Osteoblast (primary cell): Measurements from ENCODE around the gene MME.

DNA sequence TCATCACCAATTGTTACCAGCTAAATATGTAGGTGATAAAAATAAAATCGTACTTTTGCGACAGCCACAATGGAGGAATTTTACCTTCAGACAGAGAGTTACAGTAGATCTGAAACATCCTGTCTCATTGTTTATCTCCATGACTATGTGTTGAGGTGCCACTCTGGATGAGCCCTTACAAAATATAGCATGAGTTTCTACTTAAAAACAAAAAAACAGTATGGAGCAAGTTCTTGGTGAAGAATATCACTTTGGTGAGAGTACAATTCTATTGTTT, 462.6 kb downstream of the RAP2B start:
- CAGE, long polyA plus RNA: no peak
- RRBS: no CpG with 5 or more reads among the region's 2 CpGs

DNA sequence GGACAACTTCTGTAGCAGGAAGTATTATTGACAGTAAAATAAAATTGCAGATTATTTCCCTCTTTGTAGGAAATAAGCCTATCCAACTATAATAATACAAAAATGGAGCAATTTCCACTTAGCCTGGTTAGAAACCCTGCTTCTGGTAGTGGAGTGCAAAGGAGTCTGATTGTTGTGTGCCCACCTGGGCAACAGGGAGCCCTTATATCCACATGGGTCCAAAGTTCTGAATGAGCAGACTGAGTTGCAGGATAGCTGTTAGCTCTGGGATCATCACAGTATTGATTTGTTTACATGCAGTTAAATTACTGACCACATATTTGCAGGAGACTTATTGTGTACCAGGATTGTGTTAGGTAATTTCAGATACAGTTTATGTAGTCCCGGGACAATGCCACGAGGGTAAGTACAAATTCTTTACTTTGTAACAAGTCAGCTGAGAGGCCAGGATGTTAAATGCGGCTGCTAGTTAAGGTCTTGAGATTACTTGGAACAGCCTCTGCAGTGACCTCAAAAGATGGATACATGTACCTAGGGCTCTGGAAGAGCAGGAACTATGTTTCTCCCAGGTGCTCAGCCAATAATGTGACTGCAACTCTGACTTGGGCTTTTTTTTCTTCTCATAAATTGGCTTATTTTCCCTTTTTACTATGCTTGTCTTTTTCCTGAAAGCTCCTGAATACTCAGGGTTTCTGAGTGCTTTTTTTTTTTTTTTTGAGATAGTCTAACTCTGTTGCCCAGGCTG, 18.9 kb downstream of the ARHGEF26 start:
- CAGE, long polyA plus RNA: no peak
- RRBS: no CpG with 5 or more reads among the region's 3 CpGs

DNA sequence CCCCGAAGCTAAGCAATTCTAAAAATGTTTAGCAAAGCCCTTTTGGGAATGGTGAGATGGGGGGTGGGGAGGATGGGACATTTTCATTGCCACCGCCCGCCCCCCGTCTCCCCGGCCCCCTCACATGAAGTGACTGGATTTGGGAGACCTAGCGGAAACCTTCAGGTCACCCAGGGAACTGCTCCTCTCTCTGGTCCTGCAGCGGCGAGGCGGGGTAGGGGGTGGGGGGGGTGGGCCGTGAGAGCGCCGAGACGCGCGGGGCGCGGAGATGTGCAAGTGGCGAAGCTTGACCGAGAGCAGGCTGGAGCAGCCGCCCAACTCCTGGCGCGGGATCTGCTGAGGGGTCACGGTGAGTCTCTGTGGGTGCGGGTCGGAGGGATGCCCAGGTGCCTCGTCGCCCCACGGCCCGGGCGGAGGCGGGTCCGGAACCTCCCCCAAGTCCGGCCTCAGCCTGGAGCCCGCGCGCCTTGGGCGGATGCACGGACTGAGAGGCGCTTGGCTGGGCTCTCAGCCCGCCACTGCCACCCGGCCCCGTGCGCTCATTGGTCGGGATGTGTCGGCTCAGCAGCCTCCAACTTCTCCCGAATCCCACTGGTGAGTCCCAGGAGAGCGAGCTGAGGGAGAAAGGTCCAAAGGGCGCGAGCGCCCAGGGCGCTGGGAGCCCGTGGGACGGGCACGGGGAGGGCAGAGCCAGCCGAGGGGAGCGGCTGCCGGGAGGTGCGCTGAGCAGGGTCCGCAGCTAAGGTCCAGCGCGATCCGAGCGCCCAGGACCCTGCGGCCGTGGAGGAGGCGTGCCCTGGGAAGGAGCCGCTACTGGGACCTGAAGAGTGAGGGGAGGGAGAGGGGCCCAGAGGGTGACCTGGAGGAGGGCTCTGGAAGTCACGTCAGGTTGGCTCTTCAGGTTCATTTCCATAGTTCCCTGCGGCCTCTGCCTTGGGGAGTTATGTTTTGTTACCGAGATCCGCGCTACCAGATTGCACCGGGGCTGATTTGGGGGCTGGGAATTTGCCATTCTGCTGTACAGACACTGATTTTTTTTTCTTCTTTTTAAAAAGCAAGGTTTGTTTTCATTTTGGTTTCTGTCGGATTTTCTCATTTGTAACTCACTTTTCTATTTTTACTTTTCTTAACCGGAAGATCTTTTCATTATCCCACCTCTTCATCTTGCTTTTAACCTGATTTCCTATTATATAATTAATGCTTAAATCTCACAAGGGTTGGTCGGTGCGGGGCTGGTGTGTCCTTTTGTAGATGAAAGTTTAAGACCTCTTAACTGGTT, at the start of gene MME:
TSS of gene MME (plus strand) at position 912 of the 1,279 bp plus-strand sequence.
- CAGE, long polyA plus RNA: no peak
- RRBS: 1% methylated on average over 8 of the region's 77 CpGs

DNA sequence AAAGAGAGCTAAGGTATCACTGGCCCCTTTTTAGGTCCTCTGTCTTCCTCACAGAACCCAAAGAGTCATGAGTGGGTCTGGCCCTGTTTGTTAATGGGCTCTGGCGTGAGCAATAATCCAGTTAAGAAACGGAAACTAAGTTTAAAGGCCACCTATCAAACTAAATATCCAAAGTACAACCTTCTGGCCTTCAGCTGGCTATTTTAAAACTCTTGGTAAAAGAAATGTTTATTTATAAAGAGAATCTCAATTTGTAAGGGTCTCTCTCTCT, 71.0 kb upstream of the STRIT1 start:
- CAGE, long polyA plus RNA: no peak
- RRBS: no CpG with 5 or more reads among the region's 2 CpGs

GRCh38 chr3:155853078-155853730, 1.0 kb downstream of the SLC33A1 start:
- CAGE, long polyA plus RNA: no peak
- RRBS: no CpG with 5 or more reads among the region's 24 CpGs

DNA sequence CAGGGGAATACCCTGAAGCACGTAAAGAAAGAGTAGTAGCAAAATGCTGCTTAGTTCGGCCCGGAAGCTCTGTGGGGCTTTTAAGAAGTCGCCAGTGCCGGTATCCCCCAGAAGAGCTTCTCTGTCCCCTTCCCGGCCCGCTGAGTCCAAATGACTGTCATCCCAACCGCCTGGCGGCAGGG, 605 bp downstream of the SLC33A1 start:
- CAGE, long polyA plus RNA: no peak
- RRBS: 2% methylated on average over 3 of the region's 9 CpGs

DNA sequence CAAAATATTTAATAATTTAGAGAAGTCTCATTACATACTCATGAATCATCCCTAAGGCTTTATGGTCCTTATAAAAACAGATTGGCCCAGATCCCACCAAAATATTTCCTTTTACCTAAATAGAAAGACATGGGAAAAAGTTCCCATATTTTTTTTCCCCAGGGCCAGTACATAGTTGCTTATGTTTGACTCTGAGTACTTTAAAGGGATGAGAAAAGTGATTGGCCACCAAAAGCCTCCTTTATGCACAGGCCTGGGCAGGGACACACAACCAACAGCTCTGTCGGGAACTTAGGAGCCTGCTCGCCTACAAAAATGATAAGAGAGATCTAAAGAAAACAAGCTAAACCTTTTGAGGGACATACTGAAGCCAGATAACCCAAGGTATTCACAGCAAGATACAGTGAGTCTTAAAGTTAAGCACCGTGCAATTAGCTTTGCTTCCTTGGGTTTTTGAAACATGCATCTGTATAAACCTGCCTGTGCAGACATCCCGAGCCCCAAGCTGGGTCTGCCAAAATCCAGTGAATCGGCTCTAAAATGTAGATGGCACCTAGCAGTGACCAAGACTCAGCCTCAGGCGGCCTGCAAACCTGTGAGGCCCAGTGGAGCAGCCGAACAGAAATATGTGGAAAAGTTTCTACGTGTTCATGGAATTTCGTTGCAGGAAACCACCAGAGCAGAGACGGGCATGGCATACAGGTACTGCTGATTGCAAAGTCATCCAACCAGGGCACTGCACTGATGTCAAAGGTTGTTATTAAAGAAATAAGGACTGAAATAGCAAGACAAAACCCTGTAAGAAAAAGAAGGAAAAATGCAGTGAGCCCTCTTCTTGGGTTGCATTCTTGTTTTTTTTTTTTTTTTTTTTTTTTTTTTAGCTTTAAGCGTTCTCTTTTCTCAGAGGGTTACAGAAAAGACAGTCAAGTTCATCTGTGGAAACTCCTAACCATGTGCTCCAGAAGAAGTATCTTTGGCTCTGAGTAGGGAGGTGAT, 22.6 kb downstream of the KCNAB1 start:
- CAGE, long polyA plus RNA: no peak
- RRBS: no CpG with 5 or more reads among the region's 11 CpGs

DNA sequence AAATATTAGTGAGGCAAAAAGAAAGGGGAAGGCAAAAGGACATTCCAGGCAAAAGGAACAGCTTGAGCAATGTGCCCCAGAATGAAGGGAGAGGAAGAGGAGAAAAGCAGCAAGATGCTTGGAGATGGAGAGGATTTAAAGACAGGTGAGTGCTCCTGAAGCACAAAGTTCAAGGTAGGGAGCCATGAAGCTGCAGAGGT, 26.4 kb downstream of the SSR3 start:
- CAGE, long polyA plus RNA: no peak

- CAGE, long polyA plus RNA: no peak
- RRBS: no CpG with 5 or more reads among the region's 7 CpGs
These were observed 3.3 kb downstream of the SSR3 start for GRCh38 chr3:156551572-156552147.

DNA sequence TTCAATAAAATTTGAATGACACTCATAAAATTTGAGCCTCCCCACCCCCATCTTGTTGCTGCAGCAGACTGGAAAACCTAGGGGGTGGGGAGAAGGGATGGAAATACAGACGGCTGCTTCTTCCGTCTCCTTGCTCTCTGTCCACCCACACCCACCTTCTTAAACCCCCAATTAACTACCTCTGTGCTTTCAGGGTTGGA, 16.1 kb upstream of the TIPARP start:
- CAGE, long polyA plus RNA: no peak
- RRBS: no CpG with 5 or more reads among the region's 2 CpGs

GRCh38 chr3:156809784-156810621, 16.1 kb upstream of the LEKR1 start:
- CAGE, long polyA plus RNA: no peak
- RRBS: no CpG with 5 or more reads among the region's 10 CpGs

DNA sequence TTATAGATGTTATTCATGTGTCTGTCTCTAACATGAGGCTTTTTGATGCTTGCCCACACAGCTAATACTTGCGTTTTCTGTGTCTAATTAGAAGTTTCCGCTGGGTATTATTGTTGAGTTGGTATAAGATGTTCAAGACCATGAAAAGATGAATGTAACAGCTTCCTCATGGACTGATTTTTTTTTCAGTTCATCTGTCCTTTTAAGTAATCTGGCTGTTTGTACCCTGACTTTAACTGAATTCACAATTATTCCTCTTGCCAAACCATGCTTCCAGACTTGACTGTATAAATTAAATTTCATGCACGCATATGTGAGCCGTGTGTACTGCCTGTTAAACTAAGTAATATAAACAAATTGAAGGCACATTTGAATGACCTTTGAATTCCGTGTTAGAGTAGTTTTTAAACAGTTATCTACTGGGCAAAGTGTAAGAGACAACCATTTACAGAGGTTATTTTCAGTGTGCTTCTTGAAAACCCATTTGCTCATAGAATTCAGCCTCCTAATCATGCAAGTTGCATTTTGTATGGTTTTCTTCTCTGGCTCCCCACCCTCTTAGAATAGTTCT, 10.6 kb upstream of the LEKR1 start:
- CAGE, long polyA plus RNA: no peak
- RRBS: no CpG with 5 or more reads among the region's 5 CpGs

GRCh38 chr3:156818047-156818527, 8.1 kb upstream of the LEKR1 start:
- CAGE, long polyA plus RNA: no peak
- RRBS: no CpG with 5 or more reads among the region's 3 CpGs

GRCh38 chr3:156821841-156822354, 4.3 kb upstream of the LEKR1 start:
- CAGE, long polyA plus RNA: no peak
- RRBS: no CpG with 5 or more reads among the region's 9 CpGs

DNA sequence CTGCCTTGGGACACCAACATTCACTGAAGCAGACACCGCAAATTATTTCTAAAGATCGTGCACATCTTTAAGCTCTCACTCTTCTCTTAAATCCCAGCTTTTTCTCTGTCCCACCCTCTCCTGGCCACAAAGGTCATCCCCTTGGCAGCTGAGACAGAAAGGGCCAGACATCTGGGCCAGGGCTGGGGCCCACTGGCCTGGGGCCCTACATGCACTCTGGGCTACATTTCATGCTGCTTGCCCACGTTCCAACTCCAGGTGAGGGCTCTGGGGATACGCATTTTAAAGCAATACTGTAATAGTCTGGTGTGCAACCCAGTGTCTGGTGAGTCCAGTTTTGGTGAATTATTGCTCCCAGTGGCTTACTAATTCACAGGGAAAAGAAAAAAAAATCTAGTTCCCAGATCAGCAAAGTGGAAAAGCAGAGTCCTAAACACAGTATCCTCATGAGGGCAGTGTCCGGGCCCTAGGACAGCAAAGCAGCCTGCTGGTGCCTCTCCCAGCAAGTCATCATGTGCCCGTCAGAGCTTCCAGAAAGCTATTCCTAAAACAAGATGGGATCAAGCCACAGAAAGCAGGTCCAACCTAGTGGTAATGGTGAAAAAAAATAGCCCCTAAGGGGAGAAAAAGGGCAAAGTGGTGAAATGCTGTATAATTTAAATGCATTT, 82.4 kb downstream of the CCNL1 start:
- CAGE, long polyA plus RNA: no peak
- RRBS: no CpG with 5 or more reads among the region's 6 CpGs

- CAGE, long polyA plus RNA: no peak
- RRBS: no CpG with 5 or more reads among the region's 15 CpGs
These were observed 77.5 kb downstream of the CCNL1 start for GRCh38 chr3:157082154-157083142.

- CAGE, long polyA plus RNA: no peak
- RRBS: no CpG with 5 or more reads among the region's 33 CpGs
These were observed 70.9 kb downstream of the CCNL1 start for GRCh38 chr3:157089035-157089458.

- CAGE, long polyA plus RNA: no peak
- RRBS: no CpG with 5 or more reads among the region's 18 CpGs
These were observed 70.2 kb downstream of the CCNL1 start for GRCh38 chr3:157089459-157090383.

DNA sequence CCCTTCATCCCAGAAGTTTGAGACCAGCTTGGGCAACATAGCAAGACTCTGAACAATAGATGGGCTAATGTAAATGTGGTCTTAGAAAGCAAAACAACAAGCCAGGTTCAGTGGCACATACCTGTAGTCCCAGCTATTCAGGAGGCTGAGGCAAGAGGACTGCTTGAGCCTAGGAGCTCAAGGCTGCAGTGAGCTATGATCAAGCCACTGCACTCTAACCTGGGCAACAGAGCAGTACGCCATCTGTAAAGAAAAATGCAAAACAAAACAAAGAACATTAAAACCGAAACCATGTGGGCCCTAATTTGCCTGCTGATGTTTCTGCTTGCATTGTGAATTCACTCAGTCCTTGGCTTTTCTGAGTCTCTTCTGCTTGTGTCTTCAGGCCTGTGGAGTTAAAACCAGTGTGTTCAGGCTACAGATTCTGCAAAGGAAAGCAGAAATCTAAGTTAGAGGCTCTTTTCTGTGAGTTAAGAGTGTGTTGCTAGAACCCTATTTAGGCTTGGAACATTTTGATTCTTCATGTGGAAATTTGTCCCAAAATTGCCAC, 56.6 kb downstream of the CCNL1 start:
- CAGE, long polyA plus RNA: no peak
- RRBS: no CpG with 5 or more reads among the region's 2 CpGs

DNA sequence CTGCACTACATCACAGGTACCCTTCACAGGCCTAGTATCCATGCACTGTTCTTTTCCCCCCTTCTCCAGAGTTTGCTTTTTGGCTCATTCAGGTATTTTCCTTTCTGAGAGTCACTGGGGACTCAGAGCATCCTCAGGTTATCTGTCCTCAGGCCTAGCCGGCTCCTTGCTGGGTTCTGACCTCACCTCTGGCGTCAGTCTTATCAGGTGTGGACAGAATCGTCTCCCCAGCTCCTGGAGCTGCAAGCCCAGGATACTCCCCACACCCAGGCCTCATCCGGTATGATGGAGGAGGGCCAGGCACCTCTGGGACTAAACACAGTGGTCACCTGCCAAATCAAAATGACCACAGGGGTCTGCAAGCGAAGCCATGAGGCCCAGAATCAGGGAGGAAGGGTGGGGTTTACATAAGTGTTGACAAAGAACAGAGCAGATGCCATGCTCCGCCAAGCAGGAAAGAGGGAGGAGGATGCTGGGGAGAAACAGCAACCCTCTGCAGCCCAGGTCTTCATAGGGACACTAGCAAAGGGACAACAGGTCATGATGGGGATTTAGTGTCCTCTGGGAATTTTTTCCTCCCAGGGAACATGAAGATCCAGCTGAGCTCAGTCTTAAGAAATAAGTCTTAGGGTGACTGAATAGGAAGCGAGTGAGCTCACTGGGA, 50.3 kb downstream of the CCNL1 start:
- CAGE, long polyA plus RNA: no peak
- RRBS: 84% methylated on average over 1 of the region's 7 CpGs